Right cardiac atrium (tissue), 1 donor: Measurements from ENCODE around the genes IMMP2L and PPP1R3A.

GRCh38 chr7:110642791-110643153, 448.2 kb upstream of the LRRN3 start:
- PRO-cap: no peak

- PRO-cap: no peak
These were observed 107.7 kb downstream of the LRRN3 start for GRCh38 chr7:111198494-111199083.

DNA sequence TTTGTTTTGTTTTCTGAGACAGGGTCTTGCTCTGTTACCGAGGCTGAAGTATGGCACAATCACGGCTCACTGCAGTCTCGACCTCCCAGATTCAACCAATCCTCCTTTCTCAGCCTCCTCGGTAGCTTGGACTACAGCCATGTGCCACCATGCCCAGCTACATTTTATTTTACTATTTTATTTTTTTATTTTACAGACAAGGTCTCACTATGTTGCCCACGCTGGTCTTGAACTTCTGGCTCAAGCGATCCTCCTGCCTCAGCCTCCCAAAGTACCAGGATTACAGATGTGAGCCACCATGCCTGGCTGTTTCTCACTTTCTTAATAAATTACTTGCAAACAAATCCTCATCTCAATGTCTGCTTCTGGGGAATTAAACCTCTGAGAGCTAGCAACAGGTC, 135.2 kb downstream of the LRRN3 start:
- PRO-cap: no peak

DNA sequence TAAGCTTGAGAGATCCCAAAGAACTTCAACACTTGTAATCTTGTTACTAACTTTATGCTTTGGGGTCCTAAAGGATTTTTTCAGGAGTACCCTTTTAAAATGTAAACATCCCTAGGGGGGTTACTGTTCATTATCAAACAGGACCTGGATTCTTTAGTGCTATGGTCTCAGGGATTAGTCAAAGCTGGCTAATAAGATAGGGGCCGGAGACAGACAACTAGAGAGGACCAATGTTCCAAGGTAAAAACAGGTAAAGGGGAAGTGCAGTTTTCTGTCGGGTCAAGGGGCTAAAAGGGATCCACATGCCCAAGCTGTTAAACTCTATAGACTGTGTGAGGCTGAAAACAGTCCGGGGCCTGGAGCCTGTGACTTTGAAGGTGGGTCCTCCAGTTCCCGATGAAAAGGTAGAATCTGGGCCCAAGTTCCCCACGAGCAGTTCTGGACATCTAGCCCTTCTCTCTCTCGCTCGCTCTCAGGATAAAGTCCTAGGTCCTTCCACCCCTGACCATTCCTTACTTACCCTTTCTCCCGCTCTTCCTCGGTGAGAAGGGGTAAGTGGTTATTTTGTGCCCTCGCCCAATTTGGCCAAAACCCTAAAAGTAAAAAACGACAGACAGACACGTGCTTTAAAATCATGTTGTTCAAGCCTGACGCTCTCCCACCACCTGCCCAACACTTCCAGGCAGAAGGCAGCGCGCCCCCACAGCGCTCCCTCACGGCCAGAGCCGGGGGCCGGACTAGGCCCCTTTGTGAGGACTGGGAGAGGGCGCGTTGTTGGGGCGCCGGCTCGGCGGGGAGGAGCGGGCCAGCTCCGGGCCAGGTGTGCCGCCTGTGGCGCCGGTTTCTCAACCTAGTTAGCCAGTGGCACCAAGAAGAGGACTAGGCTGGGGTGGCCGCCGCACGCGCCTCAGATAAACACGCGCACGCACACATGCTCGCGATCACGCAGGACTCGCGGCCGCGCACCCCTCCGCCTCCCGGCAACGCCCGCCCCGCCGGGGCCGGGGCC, 657 bp downstream of the IMMP2L start:
- PRO-cap: bidirectional peak, plus-strand start at position 983 of the sequence, minus-strand start at position 913 of the sequence

DNA sequence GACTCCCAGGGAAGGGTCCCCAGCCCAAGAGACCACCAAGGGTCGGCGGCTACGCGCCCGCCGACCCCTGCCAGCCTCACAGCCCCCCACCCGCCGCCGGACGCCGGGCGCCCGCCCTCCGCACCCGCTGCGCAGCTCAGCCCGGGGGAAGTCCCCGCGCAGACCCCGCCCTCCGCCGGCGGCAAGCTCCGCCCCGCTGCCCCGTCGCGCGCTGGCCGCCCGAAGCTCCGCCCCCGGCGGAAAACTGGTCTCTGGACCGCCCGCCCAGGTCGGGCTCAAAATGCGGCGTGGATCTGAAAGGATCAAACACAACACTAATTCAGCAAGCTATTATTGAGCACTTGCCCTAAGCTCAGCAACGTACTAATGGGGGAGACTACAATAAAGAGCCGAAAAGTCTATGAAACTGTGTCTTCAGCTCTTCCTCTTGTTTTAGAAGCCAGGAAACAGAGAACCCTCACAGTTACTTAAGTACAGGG, at the start of gene IMMP2L:
TSS of gene IMMP2L (minus strand) at position 153 of the 479 bp plus-strand sequence.
- PRO-cap: unidirectional peak, minus-strand start at position 105 of the sequence; bidirectional peak, plus-strand start at position 278 of the sequence, minus-strand start at position 105 of the sequence

GRCh38 chr7:111803244-111803971, 241.1 kb upstream of the IMMP2L start:
- PRO-cap: no peak

DNA sequence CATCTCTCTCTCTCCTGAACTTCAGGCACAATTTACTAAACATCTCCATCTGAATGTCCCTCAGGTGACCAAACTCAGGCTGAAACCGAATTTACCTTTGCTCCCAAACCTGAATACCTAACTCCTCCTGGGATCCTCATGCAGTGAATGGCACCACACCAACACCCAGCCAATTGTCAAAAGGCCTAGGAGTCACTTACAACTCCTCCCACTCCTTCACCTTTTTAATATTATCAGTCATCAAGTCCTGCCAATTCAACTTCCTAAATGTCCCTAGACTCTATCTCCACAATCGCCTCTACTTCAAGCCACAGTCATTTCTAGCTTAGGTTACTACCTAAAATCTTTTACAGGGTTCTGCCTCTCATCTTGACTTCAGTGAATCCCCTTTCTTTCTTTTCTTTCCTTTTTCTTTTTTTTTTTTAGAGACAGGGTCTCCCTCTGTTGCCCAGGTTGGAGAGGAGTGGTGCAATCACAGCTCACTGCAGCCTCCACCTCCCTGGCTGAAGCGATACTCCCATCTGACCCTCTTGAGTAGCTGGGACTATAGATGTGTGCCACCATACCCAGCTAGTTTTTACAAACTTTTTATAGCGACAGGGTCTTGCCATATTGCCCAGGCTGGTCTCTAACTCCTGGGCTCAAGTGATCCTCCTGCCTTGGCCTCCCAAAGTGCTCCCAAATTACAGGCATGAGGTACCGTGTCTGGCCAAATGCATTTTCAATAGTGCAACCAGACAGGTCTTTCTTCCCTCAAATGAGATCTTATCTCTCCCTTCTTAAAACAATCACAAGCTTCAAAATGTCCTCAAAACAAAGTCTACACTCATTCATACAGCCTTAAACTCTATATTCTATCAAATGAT, 269.0 kb upstream of the IMMP2L start:
- PRO-cap: no peak

GRCh38 chr7:112074691-112075371, 131.4 kb downstream of the DOCK4 start:
- PRO-cap: no peak

- PRO-cap: no peak
These were observed 125.1 kb downstream of the DOCK4 start for GRCh38 chr7:112080932-112081629.

DNA sequence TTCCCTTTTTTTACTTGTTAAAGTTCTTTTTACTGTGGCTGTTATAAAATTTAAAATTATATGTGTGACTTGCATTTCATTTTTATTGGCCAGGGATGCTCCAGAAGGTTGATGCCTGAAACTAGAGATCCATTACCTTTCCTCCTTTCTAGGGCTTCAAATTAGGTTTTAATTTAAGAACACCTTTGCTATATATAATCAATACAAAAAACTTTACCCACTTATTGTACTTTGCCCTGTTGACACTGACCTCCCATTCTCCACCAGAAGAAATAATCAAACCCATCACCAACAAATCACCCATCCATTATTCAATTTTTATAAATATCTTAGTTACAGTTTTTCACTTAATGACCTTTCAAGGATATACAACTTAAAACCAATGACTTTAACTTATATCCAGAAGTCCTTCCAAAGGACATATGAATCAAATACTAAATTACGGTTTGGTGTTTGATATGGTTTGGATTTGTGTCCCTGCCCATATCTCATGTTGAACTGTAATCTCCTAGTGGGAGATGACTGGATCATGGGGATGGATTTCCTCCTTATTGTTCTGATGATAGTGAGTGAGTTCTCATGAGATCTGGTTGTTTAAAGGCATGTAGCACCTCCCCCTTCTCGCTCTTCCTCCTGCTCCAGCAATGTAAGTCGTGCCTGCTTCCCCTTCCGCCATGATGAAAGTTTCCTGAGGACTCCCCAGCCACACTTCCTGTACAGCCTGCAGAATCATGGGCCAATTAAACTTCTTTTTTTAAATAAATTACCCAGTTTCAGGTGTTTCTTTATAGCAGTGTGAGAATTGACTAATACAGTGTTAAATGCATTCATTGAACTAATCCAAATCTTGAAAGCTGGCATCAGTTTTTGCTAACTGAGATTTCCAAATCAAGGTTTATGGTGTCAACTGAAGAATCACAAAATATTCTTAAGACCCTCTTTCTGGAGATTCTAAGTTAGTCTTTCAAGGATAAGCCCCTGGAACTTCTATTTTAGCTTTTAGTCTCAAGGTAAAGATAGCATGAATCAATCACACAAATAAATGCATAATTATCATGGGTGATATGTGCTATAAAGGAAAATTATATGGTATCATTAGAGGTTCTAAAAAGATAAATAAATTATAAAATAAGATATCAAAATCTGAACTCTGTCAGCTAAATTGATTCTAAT, 116.7 kb downstream of the DOCK4 start:
- PRO-cap: no peak

DNA sequence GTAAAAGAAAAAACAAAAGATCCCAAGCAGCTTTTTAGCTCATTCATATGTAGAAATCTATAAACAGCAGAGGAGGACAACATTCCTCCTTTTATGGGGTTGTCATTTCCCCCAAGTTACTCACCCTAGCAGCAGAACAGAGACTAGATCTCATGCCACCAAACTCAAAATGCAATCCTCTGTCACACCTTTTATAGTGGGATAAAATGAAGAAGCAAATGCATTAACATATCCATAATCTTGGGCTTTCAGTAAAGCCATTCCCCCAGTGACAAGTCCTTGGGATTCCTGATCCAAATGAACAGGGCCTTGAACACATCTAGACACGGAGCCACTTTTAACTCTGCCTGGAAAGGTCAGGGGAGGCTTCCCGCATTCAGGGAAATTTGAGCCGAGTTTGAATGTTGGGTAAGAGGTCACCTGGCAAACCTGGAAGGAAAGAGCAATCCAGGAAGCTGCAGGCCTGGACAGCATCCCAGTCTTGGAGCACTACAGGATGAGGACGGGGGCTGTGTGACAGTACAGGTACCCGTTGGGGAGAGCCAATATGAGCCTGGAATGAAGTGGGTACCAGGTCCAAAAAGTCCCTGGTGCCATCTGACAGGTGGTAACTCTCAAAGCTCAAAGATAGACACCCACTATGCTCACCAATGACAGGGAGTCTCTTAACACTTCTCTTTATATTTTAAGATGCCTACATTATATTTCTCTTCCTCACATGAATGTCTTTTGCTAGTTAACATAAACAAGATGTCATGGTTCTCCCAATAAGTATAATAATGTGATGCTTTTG, 76.3 kb downstream of the DOCK4 start:
- PRO-cap: no peak

GRCh38 chr7:112162068-112162769, 44.0 kb downstream of the DOCK4 start:
- PRO-cap: no peak

- PRO-cap: no peak
These were observed 17.3 kb downstream of the ZNF277 start for GRCh38 chr7:112223767-112224210.

- PRO-cap: no peak
These were observed 100.7 kb upstream of the IFRD1 start for GRCh38 chr7:112349281-112350206.

GRCh38 chr7:112422053-112422357, 28.3 kb upstream of the IFRD1 start:
- PRO-cap: no peak

DNA sequence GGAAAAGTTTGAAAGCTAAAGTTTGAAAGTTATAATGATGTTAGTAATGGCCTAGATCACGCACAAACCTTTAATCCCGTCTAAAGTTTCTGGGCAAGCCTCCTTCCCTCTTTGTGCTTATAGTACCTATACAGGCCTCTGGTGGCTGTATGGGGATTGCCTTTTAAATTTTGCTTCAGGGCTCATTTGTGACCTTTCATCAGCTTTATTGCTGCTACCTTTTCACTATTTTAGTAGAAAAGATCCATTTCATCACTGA, 2.2 kb downstream of the IFRD1 start:
- PRO-cap: no peak

DNA sequence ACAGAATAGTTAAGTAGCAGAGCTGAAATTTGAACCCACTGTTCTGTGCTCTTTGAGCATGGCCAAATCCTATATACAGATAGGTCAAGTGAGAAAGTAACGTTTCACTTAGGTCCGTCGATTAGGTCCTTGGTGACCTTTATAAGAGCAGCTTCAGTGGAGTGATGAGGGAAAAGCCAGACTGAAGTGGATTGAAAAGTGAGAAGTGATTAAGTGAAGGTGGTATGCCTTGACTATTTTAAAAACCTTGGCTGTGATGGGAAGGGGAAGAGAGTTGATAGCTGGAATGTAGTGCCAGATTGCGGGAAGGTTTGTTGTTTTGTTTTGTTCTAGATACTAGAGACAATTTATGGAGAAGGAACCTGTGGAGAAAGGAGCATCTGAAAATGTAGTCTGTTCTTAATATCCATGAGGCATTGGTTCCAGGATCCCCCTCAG, 10.5 kb upstream of the LSMEM1 start:
- PRO-cap: no peak

- PRO-cap: no peak
These were observed 91.1 kb downstream of the LSMEM1 start for GRCh38 chr7:112571782-112572315.

DNA sequence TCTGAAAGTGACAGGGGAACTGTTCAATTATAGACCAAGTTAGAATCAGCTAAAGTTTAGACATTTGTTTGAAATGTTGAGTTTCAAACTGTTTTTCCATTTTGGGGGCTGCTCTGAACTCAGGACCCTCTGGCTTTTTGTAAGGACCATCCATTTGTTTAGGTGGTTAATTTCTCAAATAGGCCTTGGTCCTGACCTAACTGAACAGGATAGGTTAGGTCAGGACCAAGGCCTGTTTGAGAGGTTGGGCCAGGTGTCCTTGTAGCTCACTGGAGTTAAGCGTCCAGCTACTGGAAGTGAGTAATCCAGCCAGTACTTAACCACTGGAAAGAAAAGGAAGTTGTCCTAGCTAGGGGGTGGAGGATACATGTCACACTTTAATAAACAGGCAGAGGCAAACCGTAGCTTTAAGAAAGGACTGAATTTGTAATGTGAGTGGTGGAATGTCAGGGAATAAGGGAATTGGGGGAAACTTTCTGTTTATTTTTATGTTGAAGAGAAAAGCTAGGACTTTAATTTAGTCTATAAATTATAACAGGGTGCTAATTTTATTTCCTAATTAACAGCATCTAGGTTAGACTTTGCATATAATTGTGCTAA, 50.9 kb upstream of the BMT2 start:
- PRO-cap: no peak

GRCh38 chr7:113918537-113919413, at the start of gene PPP1R3A:
Gene PPP1R3A, minus strand, starts transcription at chr7:113919009.
- PRO-cap: no peak